Cerebral cortex (tissue), 2 donors: ENCODE measurements around a stretch of chr15.

- PRO-cap, 2 experiments: no peak in any of the 2 experiments
Measured at GRCh38 chr15:101499907-101500347, 10.4 kb upstream of the PCSK6 start.

- PRO-cap, 2 experiments: no peak in any of the 2 experiments
Measured at GRCh38 chr15:101530005-101530688, 40.6 kb upstream of the PCSK6 start.

DNA sequence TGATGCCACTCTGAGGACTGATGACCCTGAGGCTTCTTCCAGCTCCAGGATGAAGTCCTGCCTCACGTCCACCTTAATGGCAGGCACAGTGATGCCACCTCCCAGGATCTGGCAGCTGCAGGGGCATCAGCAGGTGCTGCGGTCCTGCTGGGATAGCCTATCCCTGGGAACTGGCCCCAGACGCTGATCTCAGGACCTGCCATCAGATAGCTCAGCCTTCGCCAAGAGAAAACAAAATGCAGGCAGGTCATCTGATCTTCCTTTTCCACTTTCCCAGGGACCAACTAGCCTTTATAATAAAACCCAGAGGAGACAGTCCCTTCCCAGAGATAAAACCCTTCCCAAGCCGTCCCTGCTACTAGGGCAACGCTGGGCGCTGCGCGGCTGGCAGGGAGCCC is 42.2 kb downstream of the TM2D3 start:
- PRO-cap, 2 experiments: no peak in any of the 2 experiments

DNA sequence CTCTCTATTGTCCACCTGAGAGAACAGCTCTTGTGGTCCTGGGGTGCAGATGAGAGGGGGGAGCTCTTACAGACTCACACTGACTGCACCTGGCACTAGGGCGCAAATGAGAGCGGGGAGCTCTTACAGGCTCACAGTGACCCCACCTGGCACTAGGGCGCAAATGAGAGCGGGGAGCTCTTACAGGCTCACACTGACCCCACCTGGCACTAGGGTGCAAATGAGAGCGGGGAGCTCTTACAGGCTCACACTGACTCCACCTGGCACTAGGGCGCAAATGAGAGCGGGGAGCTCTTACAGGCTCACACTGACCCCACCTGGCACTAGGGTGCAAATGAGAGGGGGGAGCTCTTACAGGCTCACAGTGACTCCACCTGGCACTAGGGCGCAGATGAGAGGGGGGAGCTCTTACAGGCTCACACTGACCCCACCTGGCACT is 2.8 kb upstream of the TM2D3 start:
- PRO-cap, 2 experiments: no peak in any of the 2 experiments

DNA sequence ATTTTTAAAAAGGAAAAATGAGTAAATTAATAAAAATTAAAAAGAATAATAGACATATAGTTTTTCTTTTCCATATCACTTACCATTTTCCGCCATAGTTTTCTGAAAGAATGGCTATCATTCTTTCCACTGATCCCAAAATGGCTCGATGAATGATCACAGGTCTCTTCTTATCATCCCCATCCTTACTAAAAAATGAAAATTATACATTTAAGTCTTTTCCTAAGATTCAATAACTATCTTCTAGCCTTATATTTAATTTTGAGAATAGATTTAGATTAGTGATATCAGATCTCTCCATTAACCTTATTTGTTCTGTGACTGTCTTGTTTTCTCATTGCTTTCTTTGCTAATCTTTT is 9.4 kb upstream of the TM2D3 start:
- PRO-cap, 2 experiments: no peak in any of the 2 experiments